UCH-1 (cell line): ENCODE measurements around the gene AHSG.

DNA sequence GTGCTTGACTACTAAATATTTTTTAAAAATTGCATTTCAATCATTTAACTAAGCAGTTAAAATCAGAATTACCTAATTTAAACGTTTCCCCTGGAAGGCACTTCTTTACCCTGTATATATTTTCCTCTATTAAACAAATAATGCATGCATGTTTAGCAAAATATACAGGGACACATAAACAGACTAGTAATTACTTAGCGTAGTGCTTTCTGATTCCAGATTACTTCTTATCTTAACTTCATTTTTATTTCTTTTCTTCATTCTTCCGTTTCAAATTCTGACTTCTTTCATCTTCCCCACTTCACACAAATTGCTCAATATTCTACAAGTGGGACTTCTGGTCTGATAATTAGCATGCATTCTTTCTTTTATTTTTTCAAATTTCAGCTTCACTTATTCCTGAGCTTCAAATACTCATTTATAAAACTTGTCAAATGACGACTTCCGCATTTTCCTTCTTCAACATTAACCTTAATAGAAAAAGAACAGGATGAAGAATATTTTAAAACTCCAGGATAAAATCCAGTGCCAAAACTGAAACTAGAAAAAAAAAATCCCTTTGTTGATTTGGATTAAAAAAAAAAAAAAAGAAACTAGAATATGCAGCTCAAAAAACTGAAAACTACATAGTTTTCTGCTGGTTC lies 6.3 kb downstream of the TRA2B start:
- RRBS: no CpG with 5 or more reads among the region's 5 CpGs

DNA sequence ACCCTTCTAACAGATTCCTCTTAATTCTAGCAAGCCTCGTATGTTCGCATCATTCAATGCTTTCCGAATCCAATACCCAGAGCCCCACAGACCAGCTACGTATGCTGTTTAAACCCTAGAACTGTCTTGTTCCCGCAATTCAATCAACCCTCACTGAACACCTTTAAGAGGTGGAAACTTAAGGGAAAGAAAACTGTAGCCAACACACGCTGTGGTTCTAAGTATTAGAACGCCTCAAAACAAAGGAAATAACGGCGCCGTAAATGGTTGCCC lies 1.1 kb downstream of the TRA2B start:
- RRBS: no CpG with 5 or more reads among the region's 10 CpGs

GRCh38 chr3:185943143-185943769 lies 5.4 kb upstream of the TRA2B start:
- RRBS: 7% methylated on average over 2 of the region's 3 CpGs

DNA sequence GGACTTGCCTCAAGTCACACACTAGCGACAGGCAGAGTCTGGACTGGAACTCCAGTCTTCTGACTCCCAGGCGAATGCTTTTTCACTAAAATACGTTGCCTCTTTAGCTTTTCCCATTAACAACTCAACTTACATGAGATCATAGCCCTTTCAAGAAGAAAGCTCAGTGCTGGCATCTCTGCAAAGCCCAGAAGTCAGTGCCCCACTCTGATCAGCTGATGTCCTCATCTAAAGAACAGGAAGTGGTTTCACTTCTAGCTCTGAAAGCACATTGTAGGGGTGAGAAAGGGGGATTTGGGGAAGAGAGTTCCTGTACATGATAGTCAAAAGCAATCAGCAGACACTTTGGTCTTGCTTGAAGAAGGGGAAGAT lies 76.2 kb upstream of the ETV5 start:
- RRBS: no CpG with 5 or more reads among the region's 3 CpGs

GRCh38 chr3:186221886-186222580 lies 113.1 kb upstream of the ETV5 start:
- RRBS: no CpG with 5 or more reads among the region's 14 CpGs

DNA sequence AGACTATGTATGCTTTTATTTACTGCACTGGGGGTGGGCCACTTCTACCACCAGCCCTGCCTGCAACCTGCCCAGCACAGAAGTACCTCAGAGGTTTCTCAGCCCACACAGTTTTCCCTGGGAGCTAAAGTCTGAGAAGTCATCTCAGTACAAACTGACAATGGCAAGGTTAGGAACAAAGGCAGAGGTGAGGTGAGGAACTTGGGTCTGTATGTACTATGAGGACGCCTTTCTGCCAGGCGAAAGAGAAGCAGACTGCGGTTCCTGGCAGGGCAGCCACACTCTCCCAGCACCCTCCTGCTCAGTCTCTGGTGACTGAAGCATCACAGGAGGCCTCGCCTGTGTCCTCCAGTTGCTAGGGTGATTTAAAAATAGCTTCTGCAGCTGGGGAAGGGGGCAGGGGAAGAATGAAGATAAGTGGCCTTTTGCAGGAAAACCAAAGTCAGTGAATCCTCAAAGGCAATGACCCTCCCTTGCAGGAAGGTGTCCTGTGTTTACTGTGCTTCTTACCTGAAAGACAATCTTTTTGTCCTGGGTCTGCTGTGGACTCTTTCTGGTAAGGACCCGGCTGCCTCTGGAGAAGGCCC lies 65.5 kb upstream of the DGKG start:
- RRBS: 53% methylated on average over 1 of the region's 5 CpGs

DNA sequence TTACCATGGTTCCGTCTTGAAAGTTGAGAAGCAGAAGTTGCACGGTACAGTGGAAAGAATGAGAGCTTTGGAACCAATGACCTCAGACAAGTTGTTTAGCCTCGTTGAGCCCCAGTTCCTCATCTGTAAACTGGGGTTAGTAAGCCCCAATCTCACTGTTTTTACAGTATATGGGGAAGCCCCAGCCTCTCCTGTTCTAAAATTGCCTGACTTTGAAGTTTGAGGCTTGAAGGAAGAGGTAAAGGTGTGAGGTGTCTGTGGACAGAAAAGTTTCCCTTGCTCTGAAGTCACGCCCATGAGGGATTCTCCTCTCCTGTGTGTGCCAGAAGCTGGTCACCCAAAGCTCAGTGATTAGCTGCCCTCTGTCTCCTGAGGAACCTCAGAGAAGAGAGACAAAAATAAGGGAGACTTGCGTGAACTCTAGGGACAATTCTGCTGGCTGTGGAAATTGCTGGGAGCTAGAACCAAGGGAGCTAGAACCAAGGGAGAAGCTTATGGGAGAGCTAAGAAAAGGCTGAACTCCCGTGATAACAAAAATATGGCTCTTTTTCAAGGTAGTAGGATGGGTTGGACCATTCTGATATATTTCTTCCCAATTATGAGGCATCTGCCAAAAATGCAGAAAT lies 9.8 kb downstream of the CRYGS start:
- RRBS: no CpG with 5 or more reads among the region's 6 CpGs

DNA sequence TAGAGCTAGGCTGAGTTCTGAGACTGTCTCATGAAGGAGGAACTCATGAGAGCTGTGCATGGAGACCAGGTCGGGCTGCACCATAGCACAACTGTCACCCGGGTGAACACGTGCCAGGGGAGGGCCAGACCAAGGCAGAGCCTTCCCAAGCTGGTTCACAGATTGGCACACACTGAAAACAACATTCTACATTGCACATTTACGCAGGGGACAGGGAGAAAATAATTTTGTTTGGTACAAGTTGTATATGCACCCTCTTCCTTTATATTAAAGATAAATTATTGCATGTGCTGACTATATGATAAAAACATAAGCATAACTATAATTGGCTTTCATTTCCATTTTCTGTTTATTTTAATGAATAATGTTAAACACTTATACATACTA lies 17.9 kb upstream of the AHSG start:
- RRBS: no CpG with 5 or more reads among the region's 4 CpGs

DNA sequence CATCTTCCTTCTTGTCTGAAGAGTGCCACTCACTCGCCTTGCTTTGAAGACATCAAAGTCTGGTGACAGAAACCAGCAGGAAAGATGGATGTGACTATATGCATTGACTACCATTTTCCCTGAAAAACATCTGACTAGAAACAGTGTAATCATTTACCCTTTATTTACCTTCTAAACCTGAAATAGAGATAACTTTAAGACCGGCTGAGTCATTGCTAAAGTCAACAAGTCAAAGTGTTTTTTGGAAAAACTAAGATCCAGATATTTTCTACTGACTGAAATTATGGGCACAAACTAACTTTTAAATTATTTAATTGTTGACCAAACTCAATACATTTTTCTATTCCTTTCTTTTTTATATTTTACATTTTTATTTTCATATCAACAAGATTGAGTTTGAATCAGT lies 6.6 kb upstream of the AHSG start:
- RRBS: no CpG with 5 or more reads among the region's 2 CpGs

GRCh38 chr3:186612528-186613372 lies at the start of gene AHSG:
AHSG (plus strand) TSS chr3:186613060.
- RRBS: no CpG with 5 or more reads among the region's 7 CpGs

GRCh38 chr3:186619870-186620490 lies 7.1 kb downstream of the AHSG start:
- RRBS: no CpG with 5 or more reads among the region's 5 CpGs

DNA sequence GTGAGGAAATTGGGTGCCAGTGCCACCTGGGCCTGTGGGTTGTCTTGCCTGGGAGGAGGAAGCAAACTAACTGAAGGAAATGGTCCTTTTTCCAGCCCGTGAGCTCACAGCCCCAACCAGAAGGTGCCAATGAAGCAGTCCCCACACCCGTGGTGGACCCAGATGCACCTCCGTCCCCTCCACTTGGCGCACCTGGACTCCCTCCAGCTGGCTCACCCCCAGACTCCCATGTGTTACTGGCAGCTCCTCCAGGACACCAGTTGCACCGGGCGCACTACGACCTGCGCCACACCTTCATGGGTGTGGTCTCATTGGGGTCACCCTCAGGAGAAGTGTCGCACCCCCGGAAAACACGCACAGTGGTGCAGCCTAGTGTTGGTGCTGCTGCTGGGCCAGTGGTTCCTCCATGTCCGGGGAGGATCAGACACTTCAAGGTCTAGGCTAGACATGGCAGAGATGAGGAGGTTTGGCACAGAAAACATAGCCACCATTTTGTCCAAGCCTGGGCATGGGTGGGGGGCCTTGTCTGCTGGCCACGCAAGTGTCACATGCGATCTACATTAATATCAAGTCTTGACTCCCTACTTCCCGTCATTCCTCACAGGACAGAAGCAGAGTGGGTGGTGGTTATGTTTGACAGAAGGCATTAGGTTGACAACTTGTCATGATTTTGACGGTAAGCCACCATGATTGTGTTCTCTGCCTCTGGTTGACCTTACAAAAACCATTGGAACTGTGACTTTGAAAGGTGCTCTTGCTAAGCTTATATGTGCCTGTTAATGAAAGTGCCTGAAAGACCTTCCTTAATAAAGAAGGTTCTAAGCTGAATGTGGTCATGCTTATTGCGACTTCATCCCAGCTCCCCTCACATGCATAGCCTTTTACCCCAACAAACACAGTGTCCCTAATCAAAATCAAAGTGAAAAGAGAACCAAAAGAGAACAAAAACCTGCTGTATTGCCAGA lies 7.9 kb downstream of the AHSG start:
- RRBS: 25% methylated on average over 8 of the region's 17 CpGs

DNA sequence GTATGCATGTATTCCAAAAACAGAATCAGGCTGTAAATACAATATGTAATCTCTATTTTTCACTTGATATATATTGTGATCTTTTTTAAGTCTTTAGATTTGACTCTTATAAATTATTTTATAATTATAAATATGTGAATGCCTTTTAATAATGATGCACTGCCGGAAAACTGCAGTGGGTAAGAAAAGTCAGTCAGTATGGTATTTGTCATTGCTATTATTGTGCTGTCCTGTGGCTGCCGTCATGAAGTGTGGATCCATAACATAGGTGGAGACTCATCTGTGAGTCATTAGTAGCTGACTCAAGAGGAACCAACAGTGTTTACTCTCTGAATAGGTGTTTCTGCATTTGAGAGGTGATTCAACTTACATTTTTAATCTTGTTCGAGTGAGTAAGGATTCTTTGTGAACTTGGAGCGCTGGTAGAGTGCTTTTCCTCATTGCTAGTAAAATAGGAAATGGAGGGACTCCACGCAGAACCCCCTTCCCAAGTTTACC lies 30.5 kb upstream of the EIF4A2 start:
- RRBS: no CpG with 5 or more reads among the region's 5 CpGs

GRCh38 chr3:186782483-186783492 lies 589 bp upstream of the EIF4A2 start:
- RRBS: 4% methylated on average over 4 of the region's 62 CpGs

- RRBS: no CpG with 5 or more reads among the region's 10 CpGs
Measured at GRCh38 chr3:186938477-186939258, 8.3 kb downstream of the ST6GAL1 start.

DNA sequence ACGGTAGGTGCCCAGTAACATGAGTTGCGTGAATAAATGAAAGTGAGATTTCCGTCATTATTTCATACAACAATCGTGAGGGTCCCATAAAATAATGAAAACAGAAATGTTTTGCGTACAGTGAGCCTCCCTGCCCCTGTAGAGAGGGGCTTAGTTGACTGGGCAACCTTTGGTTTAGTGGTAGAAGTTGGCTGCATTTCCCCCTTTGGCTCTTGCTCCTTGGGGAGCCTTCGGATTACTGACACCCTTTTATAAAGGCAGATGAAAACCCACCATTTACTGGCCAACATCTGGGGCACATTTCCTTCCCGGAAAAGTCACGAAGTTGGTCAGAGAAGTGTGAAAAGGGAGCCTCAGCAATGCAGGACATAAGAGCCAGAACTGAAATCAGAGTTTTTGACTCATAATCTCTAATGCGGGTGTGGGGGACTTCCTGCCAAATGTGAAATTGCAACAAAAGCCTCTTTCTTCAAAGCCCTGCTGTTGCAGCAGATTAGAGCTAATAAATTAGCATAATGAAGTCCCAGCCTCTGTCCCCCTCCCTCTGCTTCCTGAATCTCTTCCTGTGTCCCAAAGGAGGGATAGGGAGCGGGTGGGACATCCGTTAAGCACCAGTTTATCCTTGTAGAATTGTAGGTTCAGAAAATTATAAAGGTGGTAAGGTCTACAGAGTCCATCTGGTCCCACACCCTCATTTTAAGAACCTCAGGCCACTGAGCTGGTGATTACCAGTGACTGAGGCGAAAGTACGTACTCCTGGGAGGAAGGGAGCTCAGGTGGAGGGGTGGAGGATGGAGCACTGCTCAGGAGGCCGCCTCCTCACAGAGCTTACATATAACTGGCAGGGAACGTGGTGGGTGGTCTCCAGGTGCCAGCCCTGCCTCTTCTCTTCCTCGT lies 34.8 kb downstream of the ST6GAL1 start:
- RRBS: no CpG with 5 or more reads among the region's 16 CpGs

- RRBS: no CpG with 5 or more reads among the region's 9 CpGs
Measured at GRCh38 chr3:186971224-186972064, 41.1 kb downstream of the ST6GAL1 start.

- RRBS: no CpG with 5 or more reads among the region's 3 CpGs
Measured at GRCh38 chr3:186983640-186983900, 53.2 kb downstream of the ST6GAL1 start.

DNA sequence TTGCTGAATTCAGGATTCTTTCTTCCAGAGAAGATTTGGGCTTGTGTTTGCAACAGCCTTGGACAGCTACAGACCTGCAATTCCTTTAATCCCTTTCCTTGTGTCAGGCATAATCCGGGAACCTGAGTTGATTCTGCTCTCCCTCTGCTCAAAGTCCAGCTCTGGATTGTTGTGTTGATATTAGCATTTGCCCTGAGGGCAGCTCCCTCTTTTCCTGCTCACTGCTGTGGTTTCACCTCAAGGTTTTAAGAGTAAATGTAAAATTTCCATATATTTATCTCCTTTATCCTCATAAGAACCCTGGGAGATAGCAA lies 23.3 kb upstream of the RTP1 start:
- RRBS: no CpG with 5 or more reads among the region's 1 CpG

- RRBS: no CpG with 5 or more reads among the region's 6 CpGs
Measured at GRCh38 chr3:187183236-187183725, 14.0 kb upstream of the RTP1 start.